ENCODE measurements around a stretch of chr6.

DNA sequence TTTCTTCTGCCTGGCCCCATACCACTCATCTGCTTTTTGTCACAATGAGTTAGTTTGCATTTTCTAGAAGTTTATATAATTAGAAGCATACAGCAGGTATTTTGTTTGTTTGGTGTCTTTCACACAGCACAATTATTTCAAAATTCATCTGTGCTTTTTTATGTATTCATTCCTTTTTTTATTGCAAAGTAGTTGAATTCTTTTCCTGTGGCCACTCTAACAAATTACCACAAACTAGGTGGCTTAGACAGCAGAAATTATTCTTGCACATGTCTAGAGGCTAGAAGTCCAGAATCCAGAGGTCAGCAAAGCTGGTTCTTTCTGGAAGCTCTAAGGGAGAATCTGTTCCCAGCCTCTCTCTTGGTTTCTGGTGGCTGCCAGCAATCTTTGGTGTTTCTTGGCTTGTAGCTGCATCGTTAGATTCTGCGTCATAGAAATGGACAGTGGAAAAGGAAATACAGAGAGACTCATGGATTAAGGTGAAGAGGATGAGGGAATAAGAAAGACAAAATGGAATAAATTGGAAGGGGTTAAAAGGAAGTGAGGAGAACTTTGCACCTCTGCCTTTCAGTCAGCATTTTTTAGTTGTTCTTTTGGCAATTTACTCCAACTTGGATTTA lies 39.3 kb downstream of the GSTA2 start:
- PRO-cap, result no peak

DNA sequence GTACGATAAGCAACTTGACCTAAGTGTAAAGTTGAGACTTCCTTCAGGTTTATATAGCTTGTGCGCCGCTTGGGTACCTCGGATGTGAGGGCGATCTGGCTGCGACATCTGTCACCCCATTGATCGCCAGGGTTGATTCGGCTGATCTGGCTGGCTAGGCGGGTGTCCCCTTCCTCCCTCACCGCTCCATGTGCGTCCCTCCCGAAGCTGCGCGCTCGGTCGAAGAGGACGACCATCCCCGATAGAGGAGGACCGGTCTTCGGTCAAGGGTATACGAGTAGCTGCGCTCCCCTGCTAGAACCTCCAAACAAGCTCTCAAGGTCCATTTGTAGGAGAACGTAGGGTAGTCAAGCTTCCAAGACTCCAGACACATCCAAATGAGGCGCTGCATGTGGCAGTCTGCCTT lies 459 bp upstream of the GSTA4 start:
- PRO-cap, result bidirectional peak, plus-strand start at position 76 of the sequence, minus-strand start outside the sequence

- PRO-cap, result no peak
Measured at GRCh38 chr6:53192816-53193202, 44.2 kb upstream of the GCM1 start.

DNA sequence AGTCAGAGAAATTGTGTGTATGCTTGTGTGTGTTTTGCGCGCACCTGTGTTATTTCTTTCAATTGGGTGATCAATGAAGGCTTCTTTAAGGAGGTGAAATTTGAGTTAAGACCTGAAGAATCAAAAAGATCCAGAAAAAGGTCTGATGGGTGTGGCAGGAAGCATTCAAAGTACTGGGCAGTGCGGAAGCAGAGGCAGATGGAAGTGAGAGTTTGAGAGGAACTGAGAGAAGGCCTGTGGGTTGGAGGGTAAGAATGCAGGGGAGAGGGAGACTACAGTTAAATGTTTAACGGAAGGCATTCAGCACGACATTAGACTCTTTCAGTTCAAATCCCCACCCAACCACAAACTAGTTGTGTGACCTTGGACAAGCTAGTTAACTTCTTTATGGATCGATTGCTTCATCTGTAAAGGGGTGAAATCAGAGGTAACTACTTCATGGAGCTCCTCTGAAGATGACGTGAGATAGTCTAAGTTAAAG lies 50.5 kb upstream of the GCM1 start:
- PRO-cap, result no peak

GRCh38 chr6:53281702-53282499 lies 66.8 kb downstream of the ELOVL5 start:
- PRO-cap, result no peak

DNA sequence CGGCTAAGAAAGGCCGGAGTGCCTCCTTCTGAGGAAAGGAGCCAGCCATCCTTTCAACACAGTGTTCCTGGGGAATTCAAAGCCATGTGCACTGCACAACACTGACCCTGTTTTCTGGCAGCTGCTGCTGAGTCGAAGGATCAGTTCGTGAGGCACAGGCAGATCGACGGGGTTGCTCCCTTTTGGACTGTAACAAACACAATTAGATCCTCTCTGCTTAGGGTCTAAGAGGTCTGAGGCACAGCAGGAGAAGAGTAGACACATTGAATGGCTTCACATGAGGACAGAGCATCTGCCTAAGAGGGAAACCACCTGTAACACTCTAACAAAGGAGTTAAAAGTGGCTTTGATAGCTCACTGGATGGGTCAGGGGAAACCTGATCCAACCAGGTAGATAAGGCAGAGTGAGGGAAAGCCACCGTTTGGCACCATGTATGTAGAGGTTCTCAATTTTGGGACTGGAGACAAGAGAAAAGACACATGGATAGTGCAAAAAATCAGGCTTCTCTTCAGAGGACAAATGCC lies 60.9 kb downstream of the ELOVL5 start:
- PRO-cap, result no peak

DNA sequence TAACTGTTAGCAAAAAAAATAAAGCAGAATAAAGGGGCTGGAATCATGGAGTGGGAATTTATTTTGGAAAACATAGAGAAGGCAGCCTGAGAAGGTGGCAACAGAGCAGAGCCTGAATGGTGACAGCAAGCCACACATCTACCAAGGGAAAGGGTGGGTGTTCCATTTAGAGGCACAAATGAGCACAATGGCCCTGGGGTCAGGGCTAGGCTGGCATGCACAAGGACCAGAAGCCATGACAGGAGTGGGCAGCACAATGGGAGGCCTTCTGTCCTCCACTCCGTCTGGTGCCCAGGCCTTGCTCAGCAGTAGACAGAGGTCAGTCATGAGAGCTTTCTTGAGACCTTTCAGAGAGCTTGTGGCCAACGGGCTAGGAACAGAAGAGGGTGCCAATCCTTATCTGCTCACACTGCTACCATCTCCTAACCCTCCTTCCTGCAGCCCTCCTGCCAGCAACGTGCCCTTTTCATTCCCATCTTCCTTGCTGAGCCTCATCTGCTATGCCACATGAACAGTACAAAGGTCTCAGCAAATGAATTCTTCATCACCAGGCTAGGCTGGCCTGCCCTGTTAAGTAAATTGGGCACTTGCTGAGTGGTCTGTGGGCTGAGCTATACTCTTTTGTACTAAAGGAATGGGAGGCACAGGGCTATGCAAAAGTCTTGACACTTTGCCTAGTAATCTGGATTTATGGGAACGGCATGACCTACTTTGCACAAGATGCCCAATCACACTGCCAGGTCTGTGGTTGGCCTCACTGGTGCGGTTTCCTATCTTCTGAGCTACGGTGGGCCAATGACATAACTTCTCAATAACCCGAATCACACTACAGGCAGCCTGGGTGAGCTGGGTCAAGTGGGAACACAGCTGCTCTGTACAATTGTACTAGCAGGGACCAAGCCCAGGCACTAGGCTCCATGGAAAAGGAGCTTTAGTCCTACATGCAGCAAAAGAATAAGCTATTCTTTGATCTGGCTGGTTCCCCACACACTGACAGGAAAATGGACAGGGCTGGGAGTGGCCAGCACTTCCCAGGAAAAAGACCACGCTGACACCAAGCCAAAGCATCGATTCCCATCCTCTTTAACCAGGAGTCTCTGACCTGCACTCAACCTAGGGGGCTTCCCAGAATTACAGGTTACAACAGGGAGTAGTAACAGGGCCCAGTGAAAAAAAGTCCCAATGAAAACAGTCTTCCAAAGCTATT lies 47.9 kb downstream of the ELOVL5 start:
- PRO-cap, result no peak

GRCh38 chr6:53301664-53302612 lies 46.8 kb downstream of the ELOVL5 start:
- PRO-cap, result no peak

DNA sequence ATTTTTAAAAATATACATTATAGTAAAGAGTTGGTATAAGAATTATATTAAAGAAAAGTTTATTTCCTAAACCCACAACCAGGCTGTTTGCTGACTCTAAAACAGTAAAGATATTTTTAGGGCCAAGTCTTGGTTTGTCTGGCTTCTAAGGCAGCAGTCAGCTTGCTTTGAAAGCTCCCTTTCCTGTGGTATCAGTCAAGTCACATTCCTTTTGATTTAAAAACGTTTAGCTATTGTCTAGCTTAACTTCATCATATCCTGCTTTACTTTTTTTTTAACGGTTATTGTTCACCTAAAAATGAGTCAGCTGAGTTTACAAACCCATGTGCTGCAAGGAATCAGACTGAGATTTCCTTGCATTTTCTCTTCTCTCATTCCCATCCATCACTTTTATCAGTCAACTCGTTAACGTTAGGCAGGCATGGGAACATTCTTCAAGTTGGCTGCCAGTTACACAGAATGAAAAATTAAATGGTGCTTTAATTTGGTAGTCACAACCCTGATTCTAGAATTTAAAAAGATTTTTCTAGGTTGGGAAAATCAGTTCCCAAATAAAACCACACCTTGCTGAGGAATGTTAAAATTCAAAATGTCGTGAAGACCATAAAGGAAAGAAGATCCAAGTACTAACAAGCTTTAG lies 46.0 kb downstream of the ELOVL5 start:
- PRO-cap, result unidirectional peak, minus-strand start at position 169 of the sequence

DNA sequence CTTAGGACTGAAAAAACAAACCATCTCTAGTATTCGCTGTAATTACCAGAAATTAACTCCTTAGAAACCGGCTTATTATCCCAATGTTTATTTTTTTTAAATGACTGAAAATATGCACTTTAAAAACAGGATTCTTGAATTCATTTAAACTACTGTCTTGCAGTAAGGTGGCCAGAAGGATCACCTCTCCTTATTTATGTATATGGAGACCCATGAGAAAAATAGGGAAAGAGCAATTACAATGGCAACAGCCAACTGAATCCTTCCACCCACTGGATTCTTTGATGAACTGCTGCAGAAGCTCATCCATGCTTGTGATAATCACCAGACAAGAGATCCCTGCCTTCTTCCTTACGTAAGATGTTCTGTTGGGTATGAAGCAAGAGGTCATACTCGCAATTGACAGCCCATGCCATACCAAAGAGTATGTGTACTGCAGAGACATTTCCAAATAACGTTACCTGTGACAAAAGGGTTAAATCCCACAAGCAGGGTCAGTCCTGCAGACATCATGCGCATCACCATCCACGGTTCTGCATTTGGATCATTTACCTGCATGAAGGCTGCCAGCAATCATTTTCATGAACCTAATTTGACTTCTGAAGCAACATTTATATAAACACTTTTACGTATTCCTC lies 27.9 kb downstream of the ELOVL5 start:
- PRO-cap, result no peak

DNA sequence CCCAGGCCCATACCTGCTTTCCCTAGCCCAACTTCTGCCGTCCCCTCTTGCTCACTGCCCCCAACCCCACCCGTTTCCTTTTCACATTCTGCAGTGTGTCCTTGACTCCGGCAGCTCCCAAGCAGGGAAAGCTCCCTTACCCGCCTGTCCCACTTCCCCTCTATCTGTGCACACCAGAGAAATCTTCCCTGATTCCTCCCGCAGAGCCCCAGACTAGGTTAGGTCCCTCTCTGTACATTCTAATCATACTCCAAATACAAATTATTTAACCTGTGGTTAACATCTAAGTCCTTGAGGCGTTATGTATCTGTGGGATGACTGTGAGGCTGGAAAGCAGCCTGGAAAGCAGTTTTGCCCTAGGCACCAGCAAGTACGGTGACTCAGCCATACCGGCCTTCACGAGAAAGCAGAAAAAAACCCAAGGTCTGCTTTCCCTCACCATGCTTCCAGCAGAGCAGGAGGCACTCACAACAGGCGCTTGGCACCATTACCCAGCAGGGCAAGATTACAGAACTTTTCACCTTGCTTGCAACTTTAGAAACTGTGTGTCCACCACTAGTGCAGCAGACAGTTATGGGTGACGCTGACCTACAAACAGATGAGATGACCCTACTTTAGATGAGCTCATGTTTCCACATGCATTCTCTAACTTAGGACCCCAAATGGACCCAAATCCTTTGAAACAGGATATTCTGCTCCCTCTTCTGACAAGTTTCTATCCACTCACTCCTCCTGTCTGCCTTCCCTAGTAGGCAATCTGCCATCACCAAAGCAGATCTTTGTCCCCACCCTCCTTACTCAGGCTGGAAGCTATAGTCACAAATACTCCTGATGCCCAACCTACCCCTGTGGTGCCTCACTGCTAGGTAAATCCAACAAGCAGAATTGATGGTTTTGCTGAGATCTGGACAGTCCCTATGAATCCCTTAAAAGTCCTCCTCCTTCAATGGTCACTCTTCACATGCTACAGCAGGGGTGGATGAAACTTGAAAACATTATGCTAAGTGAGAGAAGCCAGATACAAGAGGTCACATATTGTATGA lies 22.0 kb downstream of the ELOVL5 start:
- PRO-cap, result no peak

DNA sequence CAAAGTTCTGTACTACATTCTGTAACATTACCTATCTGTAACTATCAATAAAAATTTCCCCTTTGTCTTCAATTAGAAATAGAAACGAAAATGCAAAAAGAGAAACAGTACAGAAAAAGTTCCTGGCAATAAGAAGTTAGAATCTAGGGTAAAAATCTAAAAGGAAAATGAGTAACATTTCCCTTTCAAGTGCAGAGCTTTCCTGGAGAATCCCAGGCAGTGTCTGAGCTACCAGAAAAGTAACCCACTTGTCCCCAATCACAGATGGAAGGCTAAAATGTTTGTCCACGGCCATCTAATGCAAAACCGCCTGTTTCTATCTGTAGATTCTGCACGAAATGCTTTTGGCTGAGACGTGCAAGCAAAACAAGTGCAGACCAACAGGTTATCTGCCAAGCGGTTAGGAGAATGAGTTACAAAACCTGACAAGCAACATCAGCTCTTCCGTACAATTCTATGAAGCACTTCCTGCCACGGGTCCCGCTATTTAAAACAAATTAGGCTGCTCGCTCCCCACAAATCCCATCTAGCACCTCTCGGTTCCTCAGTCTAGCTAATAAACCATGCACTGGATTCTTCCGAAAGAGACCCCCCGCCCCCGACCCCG lies 1.5 kb downstream of the ELOVL5 start:
- PRO-cap, result no peak

DNA sequence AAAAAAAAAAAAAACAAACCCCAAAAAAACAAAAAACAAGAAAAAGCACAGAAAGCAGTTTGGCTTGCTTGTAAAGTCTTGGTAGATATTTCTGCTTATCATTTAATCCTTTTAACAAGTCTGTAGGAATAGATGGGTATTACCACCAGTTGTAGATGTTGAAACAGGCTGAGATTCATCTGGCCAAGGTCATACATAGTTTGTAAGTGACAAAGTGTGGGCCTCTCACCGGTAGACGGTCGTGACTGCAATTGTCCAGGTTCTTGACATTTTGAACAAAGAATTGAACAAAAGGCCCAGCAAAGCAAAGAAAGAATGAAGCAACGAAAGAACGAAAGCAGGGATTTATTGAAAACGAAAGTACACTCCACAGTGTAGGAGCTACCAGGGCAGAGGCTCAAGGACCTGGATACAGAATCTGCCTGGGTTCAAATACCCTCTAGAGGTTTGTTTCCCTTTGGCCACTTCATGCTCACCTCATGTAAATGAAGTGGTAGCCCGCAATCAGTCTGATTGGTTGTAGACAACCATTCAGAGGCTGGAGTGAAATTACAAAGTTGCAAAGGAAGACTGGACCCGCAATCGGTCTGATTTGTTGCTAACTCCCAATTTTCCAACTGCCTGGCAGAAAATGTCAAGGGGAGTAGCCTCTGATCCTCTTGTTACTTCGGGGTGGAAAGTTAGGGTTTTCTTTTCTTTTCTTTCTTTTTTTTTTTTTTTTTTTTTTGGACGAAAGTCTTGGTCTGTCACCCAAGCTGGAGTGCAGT lies 11.7 kb upstream of the ELOVL5 start:
- PRO-cap, result no peak

- PRO-cap, result no peak
Measured at GRCh38 chr6:53431762-53432164, 83.0 kb upstream of the ELOVL5 start.

DNA sequence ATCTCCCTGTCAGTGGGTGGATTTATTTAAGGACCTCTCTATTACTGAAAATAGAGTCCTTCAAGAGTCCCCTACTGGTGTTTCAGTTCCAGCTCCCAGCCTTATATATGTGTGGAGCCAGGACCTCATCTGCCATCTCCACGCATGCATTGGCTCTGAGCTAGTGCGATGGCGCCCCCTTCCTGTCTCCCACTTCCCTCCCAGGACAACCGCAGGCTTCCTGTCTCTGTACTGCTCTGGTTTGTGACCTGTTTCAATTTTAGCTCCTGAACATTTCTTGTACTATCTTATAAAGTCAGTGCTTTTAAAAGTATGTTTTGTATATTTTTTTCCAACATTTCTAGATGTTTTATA lies 59.8 kb upstream of the LRRC1 start:
- PRO-cap, result no peak

DNA sequence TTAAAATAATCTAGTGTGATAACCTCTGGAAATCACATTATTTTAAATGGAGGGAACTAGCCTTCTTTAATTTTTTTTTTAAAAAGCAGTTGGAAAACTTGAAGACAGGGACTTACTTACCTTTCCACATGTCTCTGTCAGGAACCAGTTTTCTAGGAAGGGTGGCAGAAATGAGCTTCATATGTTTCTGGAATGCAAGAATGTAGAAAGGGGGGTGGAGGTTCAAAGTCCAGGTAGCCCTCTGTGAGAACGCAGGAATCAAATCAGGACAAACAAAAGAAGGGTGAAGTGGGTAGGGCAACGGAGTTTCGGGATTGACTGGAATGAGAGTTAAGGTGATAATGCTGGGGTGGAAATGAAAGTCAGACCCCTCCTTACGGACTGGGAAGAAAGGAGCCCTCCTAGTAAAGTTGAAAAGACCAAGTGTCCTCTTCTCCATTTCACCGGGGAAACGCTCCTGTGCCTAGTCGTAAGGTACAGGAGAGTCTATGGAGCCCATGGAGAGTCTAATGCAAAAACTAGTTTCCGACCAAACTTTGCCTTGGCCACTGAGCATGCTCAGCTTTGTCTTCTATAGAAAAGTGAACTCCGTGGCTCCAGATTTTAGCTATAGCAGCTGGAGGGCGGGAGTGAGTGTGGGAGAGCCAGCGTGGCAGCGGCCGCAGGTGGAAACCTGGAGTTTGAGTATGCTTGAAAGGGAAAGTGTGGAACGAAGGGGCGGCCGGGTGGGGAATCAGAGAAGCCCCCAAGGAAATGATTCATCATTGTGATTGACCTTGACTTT lies 1.4 kb upstream of the LRRC1 start:
- PRO-cap, result no peak

DNA sequence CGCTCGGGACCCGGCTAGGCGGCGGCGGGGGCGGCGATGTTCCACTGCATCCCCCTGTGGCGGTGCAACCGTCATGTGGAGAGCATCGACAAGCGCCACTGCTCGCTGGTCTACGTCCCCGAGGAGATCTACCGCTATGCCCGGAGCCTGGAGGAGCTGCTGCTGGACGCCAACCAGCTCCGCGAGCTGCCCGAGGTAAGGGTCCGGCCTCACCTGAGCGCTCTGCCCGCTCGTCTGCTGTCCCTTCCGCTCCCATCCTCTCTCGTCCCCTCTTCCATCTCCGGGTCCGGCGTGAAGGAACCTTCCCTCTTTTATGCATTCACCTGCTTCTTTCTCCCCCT lies 386 bp downstream of the LRRC1 start:
- PRO-cap, result no peak

DNA sequence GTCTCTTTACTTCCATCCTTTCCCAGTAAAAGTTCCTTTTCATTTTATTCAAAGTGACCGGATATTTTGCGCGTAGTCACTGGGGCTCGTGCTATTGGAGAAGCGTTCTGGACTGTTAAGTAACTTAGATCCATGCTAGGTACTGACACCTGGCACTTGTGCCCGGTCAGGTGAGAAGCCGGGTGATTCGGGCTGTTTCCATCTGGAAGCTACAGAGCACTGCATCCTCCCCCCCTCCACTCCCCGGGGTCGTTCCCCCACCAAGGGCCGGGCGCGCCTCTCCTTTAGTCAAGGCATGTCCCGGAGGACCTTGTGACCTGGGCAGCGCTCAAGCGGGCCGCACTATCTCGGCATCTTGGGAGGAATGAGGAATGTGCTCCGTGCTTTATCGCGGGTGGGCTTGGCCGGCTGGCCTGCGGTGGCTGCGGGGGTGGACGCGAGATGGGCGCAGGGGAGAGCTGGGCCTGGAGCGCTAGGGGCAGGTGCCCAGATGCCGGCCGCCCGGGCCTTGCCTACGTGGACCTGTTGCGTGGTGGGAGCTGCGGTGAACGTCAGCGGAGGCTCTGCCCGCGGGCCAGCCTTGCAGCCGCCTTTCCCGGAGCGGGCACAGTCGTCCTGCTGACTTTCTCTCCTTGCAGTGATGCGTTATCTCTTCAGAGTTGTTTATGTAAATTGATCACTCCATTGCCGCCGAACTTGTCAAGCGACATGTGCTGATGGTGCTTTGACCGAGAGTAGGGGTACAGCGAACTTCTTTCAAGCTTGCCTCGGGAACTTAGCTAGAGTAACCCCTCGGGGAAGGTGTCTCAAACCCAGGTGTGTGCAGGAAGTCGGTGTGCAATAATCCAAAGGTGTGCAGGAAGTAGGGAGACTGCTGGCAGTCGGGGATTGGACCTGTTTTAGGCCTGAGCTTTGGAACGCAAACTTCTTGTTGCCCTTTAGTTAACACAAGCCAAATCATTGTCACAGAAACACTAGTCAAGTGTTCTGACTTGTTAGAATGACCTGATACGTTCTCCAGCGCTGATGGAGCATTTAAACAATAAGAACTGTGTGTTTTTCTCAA lies 1.1 kb downstream of the LRRC1 start:
- PRO-cap, result bidirectional peak, plus-strand start at position 558 of the sequence, minus-strand start at position 524 of the sequence

- PRO-cap, result no peak
Measured at GRCh38 chr6:53862594-53863319, 68.0 kb downstream of the LRRC1 start.

- PRO-cap, result no peak
Measured at GRCh38 chr6:53943385-53944032, 148.7 kb downstream of the LRRC1 start.

All from left ventricle myocardium (tissue), 1 donor.